Neuron (in vitro differentiated cells): ENCODE measurements around a stretch of chr4.

DNA sequence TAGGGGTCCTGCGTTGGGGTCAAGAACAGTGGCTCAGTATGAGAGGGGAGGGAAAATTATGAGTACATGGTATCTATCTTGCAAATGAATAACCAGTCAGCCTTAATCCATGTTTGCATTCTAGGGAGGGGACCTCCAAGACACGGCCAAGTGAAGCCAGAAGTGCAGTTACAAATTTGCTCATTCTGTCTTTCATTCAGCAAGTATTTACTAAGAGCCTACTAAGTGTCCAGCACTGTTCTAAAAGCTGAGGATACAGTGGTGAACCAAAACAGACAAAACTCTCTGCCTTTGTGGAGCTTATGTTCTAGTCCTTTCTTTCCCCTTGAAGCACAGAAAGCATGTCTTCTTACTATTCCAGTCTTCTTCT, 76.2 kb downstream of the COQ2 start:
- PRO-cap = no peak

DNA sequence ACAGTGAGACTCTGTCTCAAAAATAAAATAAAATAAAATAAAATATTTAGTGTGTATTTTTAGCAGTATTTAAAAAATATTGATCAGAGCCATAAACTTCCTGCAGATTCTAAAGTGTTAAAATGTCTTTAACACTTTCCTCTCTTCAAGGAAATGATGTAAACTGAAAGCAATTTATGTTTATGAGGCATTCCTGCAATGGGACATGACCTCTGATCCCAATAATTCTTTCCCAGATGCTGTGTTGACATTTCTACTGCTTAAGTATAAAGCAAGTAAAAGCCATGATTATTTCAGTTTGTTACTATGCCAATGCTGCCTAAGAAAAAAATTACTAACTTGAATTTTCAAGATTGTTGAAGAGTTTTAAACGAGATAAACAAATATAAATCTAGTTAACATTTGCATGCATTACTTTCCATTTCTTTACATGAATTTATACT, 29.0 kb downstream of the COQ2 start:
- PRO-cap = no peak

DNA sequence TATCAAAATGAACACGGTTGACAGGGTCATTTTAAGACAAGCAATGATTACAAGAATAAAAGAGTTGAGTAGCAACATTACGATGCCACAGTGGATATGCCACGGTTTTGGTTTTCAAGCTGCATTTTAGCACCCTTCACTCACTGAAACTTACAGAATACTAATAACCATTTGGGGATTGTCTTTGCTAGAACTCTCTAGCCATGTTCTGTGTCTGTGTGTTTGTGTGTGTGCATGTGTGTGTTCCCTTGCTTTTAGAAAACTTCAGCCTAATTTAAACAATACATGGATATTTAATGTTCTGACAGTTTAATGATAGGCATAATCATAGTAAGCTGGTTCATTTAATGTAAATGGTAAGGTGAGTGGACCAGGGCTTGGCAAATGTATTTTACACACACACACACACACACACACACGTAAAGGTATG, 506 bp upstream of the ABRAXAS1 start:
- PRO-cap = unidirectional peak, minus-strand start at position 162 of the sequence

- PRO-cap = no peak
Measured at GRCh38 chr4:83906382-83907071, 370.6 kb downstream of the GPAT3 start.

DNA sequence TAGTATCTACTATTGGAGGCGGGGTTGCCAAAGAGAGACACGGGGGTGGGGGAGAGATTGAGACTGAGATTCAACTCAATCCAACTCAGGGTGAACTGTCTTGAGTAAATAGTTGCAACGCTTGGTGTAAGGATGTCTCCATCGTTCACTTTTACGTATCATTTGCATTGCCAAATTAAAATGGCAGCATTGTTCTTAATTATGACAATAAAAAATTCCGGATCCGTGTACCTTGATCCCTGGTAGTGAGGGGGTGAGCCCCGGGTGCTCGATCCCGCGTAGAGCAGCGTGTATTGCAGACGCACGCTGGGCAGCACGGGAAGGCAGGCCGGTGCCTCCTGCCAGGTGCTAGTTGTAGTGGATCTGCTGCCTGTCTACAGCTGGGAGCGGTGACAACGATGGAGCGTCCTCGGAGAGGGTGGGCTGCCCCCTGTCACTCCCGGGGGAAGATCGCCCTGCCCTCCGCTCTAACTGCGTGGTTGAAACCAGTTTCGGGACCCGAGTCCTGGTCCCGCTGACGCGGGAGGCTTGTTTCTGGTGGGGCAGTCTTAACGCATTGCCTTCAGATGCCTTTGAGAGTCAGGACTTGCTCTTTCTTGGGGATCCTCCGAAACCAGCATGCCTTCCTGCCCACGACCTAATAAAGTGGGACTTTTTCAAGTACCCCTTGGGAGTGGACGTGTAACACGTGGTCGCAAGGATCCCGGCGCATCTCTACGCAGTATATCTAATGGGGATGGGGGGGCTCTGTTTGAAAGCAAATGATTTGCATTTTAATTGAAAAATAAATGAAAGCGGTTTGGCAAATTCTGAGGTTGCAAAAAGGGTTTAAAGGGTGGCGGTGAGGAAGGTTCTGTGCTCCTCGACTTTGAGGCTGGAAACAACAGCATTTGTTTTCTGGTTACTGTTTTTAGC, 2.7 kb upstream of the NKX6-1 start:
- PRO-cap = no peak

DNA sequence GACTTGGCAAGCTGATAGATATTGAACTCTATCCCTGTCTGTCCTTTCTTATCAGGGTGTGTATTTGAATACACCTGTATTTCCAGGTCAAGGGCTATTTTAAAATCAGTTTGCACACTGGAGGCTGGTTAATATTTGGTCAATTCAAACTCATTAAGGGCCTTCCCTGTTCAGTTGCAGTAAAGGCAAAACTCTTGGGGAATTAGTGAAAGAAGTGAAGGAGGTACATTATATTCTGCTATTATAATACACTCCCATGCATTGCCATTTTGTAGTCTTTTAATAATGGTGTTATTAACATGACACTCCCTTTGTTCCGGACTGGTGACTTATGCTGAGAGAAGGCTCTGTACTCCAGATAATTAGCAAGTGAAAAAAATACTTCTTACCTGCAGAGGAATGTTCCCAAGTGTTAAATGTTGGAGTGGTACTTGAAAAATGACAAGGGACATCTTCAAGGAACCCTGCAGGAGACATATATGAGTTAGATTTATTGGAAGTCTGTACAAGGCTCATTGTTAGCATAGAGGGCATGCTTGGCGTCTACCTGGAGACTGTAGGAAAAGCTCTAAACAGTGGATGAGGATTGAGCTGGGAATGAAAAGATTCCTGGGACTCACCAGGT, 2.6 kb downstream of the CDS1 start:
- PRO-cap = no peak

GRCh38 chr4:84727141-84727860, 144.4 kb downstream of the CDS1 start:
- PRO-cap = no peak

- PRO-cap = no peak
Measured at GRCh38 chr4:84938230-84938761, 28.2 kb downstream of the WDFY3 start.

- PRO-cap = no peak
Measured at GRCh38 chr4:84948335-84949302, 17.9 kb downstream of the WDFY3 start.

GRCh38 chr4:85147592-85147950, 181.1 kb upstream of the WDFY3 start:
- PRO-cap = no peak

DNA sequence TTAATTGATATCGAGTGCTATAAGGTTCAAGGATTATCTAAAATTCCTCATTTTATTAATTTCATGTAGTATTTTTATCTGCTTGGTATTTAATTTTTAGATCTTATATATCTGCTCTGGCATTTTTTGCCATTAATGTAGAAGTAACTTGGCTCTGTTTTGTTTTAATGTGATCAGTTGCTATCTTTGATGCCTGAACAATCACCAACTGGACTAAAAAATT, 18.2 kb upstream of the ARHGAP24 start:
- PRO-cap = no peak

GRCh38 chr4:85827524-85828691, 353.0 kb downstream of the ARHGAP24 start:
- PRO-cap = no peak

DNA sequence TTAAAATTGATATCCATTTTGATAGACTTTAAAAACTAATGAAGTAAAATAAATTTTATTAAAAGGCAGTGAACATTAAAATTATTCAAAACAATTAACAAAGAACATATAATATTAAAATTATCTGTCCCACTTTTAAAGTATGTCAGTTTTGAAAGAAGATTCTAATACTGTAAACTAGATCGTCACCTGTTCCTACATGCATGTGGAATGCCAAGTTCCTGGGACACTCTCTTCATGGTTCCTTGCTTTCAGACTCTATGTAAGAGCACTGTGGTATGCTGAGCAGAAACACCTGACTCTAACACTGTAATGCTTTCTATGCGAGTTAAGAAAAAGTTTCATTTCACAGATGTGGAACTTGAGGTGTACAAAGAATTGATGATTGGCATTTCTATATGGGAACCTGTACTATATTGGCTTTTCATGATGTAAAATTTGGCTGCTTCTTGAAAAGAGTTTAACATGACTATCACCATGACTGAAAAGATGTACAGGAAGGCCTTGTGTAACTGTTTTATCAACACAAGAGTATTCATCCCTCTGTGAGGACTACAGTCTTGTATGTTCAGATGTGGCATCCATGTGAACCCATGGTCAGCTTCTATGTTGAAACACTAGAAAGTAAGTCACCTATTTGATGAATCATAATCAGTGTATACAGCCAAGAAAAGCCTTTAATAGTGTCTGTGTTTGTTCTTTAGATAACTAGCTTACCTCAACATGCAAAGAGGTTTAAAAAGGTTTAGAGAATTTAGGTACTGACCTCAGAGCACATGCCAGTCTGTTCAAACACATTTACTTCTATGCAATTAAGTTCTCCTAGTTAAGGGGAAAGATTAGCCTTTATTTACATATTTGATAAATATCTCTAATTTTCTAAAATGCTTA, 354.5 kb downstream of the ARHGAP24 start:
- PRO-cap = no peak

DNA sequence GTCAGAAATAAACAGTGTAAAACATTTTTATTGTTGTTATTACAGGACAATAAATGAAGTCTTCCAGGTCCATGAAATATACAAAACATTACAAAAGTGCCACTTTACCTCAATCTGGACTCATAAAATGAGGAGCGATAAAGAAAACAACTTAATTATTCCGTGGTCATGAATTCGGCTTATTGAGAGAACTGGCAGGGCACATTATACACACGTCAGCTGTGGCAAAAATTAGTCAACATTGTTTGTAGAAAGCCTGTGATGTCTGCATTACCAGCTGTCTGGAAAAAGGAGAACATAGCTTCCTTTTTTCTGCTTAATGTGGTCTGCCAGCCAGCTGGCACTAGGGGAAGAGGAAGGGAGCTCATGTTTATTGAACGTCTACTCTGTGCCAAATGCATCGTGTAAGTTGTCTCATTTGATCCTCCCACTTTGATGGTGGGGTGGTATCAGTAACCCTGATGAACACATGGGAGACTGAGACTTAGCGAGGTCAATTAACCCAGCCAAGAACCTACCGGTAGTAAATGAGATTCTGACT, 367.6 kb downstream of the ARHGAP24 start:
- PRO-cap = no peak

DNA sequence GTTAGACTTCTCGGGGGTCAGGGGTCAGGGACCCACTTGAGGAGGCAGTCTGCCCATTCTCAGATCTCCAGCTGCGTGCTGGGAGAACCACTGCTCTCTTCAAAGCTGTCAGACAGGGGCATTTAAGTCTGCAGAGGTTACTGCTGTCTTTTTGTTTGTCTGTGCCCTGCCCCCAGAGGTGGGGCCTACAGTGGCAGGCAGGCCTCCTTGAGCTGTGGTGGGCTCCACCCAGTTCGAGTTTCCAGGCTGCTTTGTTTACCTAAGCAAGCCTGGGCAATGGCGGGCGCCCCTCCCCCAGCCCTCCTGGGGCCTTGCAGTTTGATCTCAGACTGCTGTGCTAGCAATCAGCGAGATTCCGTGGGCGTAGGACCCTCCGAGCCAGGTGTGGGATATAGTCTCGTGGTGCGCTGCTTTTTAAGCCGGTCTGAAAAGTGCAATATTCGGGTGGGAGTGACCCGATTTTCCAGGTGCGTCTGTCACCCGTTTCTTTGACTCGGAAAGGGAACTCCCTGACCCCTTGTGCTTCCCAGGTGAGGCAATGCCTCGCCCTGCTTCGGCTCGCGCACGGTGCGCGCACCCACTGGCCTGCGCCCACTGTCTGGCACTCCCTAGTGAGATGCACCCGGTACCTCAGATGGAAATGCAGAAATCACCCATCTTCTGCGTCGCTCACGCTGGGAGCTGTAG, 284.0 kb downstream of the MAPK10 start:
- PRO-cap = no peak

GRCh38 chr4:86302154-86302644, 57.7 kb downstream of the MAPK10 start:
- PRO-cap = no peak

DNA sequence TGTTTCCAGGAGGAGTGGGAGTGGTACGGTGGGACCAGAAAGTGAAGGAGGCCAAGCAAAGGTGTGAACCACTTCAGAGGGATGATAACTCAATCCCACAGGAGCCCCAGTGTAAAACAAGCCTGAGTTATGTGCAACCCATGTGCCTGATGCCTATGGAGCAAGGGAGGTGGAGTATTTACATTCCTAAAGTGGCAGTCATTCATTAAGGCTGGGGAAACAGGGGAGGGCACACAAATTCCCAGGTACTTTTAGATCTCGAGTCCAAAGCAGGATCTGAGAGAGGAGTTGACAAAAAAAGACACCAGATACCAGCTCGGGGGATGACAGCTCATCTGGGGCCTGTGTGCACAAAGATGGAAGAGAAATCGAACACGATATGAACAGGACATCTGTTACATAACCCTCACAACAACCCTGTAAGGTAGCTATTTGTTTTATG, 91.7 kb upstream of the MAPK10 start:
- PRO-cap = no peak

GRCh38 chr4:86891556-86892289, 499 bp downstream of the C4orf36 start:
- PRO-cap = unidirectional peak, plus-strand start at chr4:86891884

- PRO-cap = no peak
Measured at GRCh38 chr4:86999171-87000021, 64.6 kb downstream of the AFF1 start.

- PRO-cap = no peak
Measured at GRCh38 chr4:87041109-87041838, 106.5 kb downstream of the AFF1 start.